Ascending aorta (tissue), 1 donor: ENCODE results near the genes CAPN14 and LTBP1.

DNA sequence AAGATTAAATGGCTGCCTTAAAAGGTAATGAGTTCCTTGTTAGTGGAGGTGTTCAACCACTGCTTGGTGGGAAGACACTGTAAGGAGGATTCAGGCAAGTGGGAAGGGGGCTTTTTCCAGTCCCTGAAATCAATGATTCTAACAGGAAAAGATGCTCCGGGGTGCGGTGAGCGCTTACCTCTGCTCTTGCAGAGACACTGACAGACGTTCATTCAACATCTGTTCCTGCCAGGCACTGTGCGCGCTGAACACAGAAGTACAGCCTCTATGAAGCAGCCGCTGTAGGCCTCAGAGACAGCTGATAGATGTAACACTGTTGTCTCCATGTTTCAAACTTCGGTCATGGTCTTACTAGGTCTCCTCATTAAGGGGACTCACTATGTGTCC is 731 bp upstream of the CLIP4 start:
- PRO-cap: no peak

GRCh38 chr2:29484415-29484632 is 369.1 kb downstream of the CLIP4 start:
- PRO-cap: no peak

- PRO-cap: no peak
Observed at GRCh38 chr2:29954176-29954511, 32.8 kb upstream of the ALK start.

DNA sequence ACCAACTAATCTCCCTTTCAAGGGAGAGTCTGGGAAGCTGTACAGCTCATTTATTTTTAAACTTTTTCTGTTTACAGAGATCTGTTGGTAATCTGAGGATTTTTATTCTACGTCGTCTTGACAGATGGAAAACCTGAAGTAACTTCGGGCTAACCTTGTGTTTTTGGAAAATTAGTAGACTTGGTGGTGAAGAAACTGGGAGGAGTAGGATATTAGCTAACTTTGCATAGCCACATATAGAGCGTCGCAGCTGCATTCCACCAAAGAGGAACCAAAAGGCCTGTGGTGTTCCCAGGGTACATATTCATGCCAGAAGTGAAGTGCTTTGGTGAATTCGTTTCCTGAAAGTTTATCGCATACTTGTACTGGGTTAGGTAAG is 1.4 kb downstream of the YPEL5 start:
- PRO-cap: no peak

DNA sequence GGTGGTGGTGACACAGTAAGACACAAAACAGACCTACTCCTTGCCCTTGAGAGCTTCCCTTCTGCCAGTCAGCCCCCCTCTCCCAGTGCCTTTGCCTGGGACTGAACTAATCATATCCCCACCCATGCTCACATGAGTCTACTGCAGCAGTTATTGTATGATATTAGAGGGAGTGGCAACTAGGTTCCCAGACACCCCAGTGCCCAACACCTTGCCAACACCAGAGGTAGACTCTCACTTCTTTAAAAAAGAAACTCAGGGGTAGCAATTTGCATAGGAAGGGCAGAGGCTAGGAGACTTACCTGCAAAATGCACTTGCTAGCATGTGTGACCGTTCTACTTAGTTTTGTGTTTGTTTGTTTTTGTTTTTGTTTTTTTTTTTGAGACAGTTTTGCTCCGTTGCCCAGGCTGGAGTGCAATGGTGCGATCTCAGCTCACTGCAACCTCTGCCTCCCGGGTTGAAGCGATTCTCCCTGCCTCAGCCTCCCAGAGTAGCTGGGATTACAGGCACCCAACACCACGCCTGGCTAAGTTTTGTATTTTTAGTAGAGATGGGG is 7.0 kb upstream of the LBH start:
- PRO-cap: no peak

GRCh38 chr2:30511250-30511594 is 64.2 kb downstream of the LCLAT1 start:
- PRO-cap: no peak

DNA sequence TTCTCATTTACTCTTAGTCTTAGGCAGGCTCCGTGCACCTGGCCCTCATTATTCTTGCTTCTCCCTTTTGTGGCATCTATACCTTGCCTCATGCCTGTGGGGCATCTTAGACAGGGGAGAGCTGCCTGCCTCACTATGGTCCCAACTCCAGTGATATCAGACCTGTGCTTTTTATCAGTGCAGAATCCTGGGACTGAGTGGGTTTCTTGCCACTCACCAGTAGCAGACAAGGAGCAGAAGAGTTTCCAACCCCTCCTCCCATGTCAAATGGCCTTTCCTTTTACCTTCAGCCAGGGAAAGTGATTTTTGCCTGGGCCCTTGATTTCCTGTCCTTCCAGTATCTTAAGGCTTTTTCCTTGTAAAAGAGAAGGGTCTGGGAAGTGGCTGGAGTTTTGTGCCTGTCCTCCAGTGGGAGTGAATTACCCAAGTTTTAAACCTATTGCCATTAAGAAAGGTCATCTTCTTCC is 136.4 kb downstream of the CAPN13 start:
- PRO-cap: no peak

GRCh38 chr2:30777963-30778438 is 29.2 kb downstream of the CAPN13 start:
- PRO-cap: no peak

DNA sequence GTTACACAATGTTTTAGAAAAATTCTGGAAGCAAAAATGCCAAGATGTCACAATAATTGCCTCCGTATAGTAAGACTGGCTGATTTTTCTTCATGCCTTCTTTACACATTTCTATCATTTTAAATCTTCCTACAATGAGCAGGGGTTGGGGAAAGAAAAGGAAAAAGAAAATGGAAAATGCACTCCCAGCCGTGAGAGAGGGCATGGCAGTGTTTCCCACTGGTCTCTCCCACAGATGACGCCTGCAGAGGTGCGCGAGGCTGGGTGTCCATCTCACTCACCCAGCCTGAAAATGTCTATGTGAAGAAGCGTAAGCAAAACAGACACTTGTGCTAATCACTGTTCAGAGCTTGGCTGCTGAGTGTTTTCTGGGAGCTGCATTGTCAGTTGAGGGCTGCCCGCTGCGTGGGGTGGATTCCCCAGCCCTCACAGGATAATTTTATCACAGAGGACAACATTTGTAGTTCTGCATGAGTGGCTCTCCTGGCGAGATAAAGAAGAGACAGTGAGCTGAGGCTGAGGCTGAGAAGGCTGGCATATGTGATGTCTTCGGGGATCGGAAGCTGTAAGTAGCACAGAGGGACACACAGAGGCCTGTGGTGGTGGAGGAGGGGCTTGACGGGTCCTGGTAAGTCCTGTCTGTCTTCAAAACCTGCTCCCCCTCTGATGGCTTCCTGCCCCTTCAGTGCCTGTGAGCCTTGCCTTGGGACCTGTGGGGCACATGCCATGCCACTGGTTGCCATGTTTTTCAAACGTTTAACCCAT is 16.2 kb upstream of the CAPN13 start:
- PRO-cap: no peak

DNA sequence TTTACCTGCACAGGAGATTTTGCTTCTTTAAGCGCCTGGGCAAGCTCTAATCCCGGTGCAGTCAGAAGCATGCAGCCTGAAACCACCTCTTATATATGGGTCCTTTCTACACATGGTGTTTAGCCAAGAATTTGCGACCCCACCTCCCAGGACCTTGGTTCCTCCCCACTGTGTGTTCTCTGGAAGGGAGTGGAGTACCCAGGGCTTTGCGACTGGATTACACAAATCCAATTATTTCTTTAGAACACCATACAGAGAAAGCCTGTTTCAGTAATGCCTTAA is at the start of gene CAPN14:
TSS of gene CAPN14 (minus strand) at position 65 of the 282 bp plus-strand sequence.
- PRO-cap: no peak

GRCh38 chr2:31231494-31231866 is 2.5 kb upstream of the EHD3 start:
- PRO-cap: no peak

GRCh38 chr2:31239633-31240287 is 5.8 kb downstream of the EHD3 start:
- PRO-cap: bidirectional peak, plus-strand start at chr2:31240144, minus-strand start at chr2:31240003

DNA sequence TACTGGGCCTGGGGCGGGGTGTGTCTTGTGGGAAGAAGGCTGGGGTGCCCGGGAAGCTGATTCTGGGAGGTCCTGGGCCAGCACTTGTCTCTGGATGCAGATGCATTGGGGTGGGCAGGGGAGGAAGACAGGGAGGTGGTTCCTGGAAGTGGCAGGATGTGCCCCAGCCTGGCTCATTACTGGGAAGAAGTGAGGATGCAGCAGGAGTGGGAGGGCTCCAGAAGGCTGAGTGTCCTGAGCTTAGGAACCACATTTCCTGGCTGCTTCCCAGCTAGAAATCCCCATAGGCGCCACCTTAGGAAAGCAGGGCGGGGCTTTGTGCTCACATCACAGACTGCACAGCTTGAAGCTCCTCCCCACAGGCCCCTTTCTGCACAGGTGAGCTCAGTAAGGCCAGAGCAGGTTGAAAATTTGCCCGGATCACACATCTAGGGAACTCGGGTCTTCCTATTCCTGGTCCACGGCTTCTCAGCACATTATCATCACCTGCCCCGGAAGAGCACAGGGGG is 19.8 kb downstream of the EHD3 start:
- PRO-cap: no peak

GRCh38 chr2:31332490-31332948 is 82.0 kb downstream of the XDH start:
- PRO-cap: no peak

DNA sequence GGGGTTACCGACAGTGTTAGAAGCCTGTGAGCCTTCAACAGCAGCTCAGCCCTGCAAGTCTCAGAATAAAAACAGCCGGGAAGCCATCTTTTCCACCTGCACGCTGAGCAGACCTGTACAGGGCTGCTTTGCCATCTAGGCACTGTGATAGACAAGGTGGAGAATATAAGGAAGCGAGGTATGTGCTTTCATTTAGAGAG is 49.1 kb downstream of the XDH start:
- PRO-cap: no peak

- PRO-cap: no peak
Observed at GRCh38 chr2:31430092-31430470, 15.5 kb upstream of the XDH start.

- PRO-cap: unidirectional peak, minus-strand start at chr2:32357987
Observed at GRCh38 chr2:32357559-32358333, 923 bp downstream of the BIRC6 start.

- PRO-cap: no peak
Observed at GRCh38 chr2:32597861-32598374, 29.9 kb upstream of the TTC27 start.

DNA sequence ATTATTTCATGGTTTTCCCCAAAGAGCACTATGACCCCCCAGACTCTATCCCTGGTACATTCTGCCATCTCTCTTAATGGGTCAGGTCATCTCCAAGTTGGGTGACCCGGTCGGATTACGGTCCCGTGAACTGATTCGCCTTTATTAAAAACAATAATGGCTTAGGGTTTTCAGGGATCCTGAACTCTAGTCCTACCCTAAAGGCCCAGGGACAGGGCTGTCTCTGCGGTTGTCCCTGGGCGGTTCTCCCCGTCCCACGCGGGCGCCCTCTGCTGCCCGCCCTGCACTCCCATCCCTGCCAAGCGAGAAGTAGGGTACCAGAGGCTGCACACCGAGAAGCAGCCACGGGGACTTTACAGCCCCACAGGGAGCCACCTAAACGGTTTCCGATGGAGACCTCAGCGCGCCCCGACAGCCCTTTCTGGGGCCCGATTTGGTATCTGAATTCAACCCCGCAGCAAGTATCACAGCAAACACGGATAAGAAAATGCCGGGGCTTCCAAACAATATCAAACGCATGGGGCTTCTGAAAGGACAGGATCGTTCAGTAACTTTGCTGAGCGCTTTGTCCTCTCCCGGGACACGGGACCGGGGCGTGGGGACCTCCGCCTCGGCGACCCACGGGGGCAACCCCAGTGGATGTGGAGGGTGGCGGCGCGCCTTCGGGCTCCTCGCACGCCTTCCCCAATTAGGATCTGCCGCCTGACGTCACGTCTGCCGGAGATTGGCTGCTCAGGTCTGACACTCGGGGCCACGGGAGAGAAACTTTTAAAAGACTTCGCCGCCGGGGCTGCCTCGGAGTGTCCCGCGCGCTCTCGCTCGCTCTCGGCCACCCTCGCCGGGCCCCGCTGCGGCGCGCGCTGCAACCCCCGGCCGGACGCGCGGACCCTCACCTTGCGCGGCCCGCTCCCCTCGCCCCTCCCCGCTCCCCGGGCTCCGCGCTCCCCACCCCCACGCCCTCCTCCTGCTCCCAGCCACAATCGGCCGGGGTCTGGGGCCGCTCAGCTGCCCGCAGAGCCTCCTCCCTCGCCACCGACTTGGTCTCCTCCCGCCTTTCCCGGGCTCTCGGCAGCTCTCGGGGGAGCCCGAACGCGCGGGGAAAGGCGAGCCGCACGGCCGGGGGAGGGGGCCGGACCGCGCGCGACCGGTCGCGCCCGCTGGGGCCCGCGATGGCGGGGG is at the start of gene LTBP1:
TSS of gene LTBP1 (plus strand) at position 798 of the 1,179 bp plus-strand sequence.
- PRO-cap: bidirectional peak, plus-strand start at position 771 of the sequence, minus-strand start at position 697 of the sequence

DNA sequence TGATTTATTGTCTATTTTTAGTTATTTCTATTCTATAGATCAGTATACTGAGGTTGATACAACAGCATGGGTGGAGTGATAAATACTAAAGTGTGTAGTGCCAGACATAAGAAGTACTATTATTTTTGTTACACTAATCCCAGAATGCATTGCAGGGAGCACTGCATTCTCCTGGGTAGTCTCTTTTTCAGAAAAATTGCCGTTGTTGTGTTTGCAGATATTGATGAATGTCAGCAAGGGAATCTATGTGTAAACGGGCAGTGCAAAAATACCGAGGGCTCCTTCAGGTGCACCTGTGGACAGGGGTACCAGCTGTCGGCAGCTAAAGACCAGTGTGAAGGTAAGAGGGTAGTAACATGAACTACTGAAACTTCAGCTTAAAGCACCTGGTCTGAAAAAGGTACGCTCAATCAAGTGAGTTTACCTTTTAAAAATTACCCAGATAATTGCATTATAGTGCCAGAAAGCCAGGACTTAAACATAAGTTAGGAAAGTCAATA is 176.2 kb upstream of the RASGRP3 start:
- PRO-cap: no peak